Thoracic aorta endothelial cell (primary cell): ENCODE measurements around the gene FAXC.

GRCh38 chr6:99349055-99349716 is at the start of gene FAXC:
Gene FAXC, minus strand, starts transcription at chr6:99349674.
- CAGE, long polyA plus RNA, result no peak

DNA sequence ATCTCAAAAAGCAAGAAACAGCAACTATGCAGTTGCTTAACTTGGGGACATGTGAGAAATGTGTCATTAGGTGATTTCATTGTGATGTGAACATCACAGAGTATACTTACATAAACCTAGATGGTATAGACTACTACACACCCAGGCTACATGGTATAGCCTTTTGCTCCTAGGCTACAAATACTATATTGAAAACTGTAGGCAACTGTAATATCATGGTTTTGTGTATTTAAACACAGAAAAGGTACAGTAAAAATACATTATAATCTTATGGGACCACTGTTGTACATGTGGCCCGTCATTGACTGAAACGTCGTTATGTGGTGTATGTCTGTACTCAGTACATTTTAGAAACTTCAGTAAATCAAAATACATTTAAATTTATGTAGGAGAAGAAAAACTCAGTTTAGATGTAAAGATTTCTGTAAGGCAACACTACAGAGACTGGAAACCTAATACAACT is 3.4 kb upstream of the COQ3 start:
- CAGE, long polyA plus RNA, result no peak

- CAGE, long polyA plus RNA, result no peak
These were observed 7.1 kb upstream of the COQ3 start for GRCh38 chr6:99400782-99401754.

DNA sequence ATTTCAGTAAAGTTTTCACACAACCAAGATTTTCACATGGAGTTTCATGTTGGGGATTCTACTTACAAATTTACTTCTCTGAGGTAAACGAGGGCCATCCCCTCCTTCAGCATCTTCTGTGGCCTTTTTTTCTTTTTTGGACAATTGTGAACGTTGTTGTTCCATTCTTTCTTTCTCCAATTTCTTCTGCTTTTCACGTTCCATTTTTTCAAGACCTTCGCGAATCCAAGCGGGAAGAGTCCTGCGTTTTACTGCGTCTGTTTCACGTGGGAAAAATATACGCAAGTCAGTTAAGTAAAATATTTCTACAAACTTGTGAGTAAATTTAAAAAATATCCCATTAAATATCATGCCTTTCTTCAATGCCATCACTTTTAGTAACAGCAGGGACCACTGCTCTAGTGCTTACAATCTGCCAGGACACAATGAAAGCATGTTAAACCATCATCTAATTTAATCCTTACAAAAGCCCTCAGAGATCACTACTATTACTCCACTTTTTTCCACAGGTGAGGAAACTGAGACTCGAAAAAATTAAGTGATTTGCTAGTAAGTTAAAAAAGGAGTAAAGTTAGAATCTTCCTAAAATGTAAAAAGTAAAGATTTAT is 14.1 kb upstream of the COQ3 start:
- CAGE, long polyA plus RNA, result no peak

DNA sequence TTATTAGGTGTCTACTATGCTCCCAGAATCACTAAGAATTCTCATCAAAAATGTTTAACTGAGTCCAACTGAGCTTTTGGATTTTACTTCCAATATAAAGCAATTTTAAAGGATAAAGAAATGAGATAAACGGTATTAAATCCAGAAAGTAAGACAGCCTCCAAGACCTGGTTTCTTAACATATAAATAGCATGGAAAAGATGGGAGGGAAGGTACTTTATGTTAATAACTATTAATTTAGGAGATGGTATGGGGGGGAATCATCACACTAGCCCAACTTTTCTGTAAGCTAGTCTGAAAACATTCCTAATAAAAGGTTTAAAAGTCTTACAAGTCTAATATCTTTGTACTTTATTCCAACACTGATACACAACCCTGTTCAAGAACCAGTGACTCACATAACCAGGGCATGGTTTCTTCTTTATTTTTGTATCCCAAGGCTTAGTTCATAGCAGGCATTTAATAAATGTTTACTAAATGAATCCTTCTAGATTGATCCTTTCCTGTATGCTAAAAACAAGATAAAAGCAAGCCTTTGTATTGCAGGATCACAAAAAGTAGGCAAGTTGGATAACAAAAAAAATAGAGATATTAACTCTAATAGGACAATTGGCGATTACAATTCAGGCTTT is 9.8 kb downstream of the PNISR start:
- CAGE, long polyA plus RNA, result no peak

DNA sequence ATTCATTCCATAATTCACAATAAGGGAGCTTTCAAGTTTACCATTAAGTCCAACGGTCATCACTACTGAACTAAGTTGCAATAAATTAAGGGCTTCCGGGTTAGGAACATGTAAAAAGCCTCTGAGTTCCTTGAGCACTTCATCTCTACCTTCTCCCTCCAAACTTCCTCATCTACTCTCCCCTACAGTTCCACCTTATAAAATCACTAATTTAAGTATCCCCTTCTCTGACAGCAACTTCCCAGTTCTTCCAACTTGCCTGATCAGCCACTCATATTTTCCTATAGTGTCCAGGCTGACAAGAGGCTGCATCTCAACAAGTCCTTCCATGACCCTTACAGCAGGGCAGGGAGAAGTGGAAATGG is 2.6 kb downstream of the USP45 start:
- CAGE, long polyA plus RNA, result no peak

GRCh38 chr6:99603493-99604019 is 3.1 kb upstream of the PRDM13 start:
- CAGE, long polyA plus RNA, result no peak

GRCh38 chr6:100393300-100393924 is 71.3 kb downstream of the SIM1 start:
- CAGE, long polyA plus RNA, result no peak

- CAGE, long polyA plus RNA, result no peak
These were observed 10.5 kb downstream of the SIM1 start for GRCh38 chr6:100454158-100454727.

- CAGE, long polyA plus RNA, result no peak
These were observed 3.3 kb downstream of the SIM1 start for GRCh38 chr6:100461276-100461907.

GRCh38 chr6:100487602-100487881 is 22.8 kb upstream of the SIM1 start:
- CAGE, long polyA plus RNA, result no peak

- CAGE, long polyA plus RNA, result no peak
These were observed 1184.0 kb downstream of the HACE1 start for GRCh38 chr6:103675706-103676091.

DNA sequence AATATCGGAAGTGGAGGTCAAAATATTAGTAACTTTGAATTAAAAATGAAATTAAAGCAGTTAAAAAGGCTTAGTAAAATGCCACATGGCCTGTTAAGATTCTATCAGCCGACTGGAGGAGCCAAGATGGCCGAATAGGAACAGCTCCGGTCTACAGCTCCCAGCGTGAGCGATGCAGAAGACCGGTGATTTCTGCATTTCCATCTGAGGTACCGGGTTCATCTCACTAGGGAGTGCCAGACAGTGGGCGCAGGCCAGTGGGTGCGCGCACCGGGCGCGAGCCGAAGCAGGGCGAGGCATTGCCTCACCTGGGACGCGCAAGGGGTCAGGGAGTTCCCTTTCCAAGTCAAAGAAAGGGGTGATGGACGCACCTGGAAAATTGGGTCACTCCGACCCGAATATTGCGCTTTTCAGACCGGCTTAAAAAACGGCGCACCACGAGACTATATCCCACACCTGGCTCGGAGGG is 1150.8 kb downstream of the HACE1 start:
- CAGE, long polyA plus RNA, result no peak

GRCh38 chr6:105294966-105295718 is 107.7 kb downstream of the PREP start:
- CAGE, long polyA plus RNA, result no peak

DNA sequence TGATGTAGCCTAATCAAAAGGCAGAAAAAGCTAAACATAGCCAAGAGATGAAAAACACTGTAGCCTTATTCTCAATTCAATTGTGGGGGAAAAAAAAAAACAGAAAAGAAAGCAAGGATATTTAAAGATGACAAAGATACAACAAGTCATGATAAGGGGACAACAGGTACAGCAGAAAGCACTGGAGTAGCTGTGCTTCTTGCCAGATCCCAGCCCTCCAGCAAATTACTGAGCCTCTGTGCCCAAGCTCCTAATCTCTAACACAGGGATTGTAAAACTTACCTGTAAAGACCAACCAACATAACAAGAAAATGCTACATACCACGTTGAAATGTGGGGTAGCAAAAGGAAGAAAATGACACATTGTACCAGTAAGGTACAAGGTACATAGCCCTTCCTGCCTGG is 30.8 kb downstream of the PREP start:
- CAGE, long polyA plus RNA, result no peak

DNA sequence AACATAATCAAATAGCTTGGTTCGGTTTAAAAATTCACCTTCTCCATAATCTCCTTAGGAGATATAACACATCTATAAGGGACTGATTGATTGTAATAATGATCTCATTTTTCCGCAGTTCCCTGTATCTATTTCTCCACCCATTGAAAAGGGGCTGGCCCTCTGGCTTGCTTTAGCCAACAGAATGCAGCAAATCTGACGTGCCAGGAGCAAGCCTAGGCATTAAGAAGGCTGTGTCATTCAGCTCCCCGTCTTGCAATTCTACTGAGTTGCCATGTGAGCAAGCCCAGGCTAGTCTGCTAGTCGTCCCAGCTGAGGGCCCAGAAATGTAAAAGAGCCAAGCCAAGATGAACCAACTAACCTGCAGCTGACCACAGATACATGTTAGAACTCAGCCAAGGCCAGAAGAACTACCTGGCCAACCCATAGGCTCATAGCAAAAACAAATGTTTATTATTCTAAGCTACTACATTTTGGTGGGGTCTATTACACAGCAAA is 30.1 kb downstream of the PREP start:
- CAGE, long polyA plus RNA, result no peak

- CAGE, long polyA plus RNA, result no peak
These were observed 29.6 kb downstream of the PREP start for GRCh38 chr6:105373250-105373681.

GRCh38 chr6:105601361-105602014 is 198.6 kb upstream of the PREP start:
- CAGE, long polyA plus RNA, result no peak

- CAGE, long polyA plus RNA, result no peak
These were observed 43.5 kb downstream of the PRDM1 start for GRCh38 chr6:106129518-106130066.

- CAGE, long polyA plus RNA, result no peak
These were observed 15.6 kb downstream of the ATG5 start for GRCh38 chr6:106309830-106310416.